LNCaP clone FGC (cell line): ENCODE measurements around the genes GNAI1, CD36 and DMTF1.

GRCh38 chr7:76403911-76404394 lies 5.5 kb downstream of the SSC4D start:
- RRBS, 2 experiments, result no CpG with 5 or more reads among the region's 5 CpGs

DNA sequence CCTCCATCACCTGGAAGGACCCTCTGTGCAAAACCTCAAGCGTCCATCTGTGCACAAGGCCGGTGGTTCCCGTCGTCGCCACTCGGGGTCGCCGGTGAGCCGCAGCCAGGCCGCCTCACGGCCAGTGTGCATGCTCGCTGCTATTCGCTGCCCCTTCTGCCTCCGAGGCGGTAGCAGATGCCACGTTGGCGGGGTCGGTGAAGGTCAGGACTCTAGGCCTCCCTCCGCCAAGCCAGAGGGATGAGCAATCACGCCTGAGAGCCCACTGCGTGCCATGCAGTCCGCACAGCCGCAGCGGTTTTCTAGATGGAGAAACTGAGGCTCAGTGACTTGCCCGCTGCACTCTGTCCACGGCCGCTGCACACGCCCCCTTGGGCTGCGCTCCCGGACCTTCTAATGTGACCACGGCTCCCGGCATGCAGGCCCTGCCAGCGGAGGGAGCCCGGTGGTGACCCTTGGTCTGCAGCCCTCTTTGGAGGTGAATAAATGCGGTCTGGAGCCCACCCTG lies 5.7 kb downstream of the UPK3B start:
- RRBS, 2 experiments, result no CpG with 5 or more reads among the region's 35 CpGs

- RRBS, 2 experiments, result no CpG with 5 or more reads among the region's 13 CpGs
Measured at GRCh38 chr7:77007989-77008601, 24.1 kb downstream of the SPDYE17 start.

DNA sequence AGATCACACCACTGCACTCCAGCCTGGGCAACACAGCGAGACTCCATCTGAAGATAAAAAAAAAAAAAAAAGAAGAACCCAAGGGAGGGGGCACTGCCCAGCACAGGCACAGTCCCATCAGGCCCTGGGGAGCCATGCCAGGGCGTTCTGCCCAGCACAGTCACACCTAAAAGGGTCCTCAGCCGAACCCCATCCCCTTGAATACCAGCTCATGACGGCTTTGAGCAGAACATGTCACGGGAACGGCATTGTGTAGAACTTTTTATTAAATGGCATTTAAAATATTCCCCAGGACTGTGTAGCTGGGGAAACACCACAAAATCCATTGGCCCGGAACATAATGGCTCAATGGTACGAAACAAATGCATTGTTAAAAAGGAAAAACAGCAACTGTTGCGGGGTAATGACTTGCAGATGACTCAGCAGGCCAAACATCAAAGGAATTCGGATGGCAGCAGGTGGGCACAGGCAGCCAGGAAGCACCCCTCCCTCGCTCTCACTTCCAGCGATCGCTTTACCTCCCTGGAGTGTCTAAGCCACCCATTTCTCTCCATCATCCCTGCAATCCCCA lies 22.1 kb downstream of the SPDYE17 start:
- RRBS, 2 experiments, result no CpG with 5 or more reads among the region's 13 CpGs

DNA sequence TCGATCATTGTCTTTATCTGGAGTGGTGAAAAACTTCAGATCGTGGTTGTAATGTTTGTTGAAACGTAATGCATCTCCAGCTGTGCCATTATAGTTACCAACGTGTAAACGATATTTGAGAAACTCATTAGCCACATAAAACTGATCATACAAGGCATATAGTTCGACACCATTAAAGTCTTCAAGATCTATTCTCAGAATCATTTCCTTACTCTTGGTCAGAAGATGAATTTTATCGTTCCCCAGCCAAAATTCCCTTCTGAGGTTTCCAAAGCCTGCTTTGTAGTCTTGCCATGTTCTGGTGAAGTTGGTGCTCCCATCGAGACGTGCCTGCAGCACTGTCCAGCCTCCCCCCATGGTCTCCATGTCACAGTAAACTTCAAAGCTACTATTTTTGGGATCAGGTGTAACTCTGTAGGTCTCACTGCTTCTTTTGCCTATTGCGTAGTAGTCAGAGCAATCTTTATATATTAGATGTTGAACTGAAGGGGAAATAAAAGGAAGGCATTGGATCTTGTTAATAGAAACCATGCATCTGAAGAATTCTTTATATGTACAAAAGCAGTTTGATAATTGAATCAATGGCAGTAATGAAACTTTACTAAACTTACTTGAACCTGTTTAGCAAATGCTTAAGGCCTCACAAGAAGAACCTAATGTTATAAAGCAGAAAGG lies 3.0 kb downstream of the FGL2 start:
- RRBS, 2 experiments, result no CpG with 5 or more reads among the region's 10 CpGs

DNA sequence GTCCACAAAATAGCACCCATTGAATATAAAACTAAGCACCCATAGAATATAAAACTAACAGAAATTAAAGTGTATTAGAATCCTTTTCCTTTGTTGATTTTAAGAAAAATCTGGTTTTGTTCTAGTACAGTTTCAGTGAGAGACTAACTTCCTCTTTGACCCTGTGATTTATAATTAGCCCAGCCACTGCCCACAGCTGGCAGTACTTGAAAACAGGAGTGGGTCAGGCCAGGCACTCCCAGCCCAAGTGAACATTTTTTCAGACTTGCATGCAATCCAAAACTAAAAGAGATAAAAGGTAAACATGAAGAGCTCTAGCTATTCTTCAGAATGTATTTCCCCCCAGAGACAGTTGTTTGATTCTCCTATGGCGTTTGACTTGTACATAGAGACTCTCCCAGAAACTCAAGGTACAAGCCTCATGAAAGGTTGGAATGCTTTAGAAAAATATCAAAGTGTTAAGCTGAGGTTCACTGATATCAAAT lies 70.1 kb upstream of the FGL2 start:
- RRBS, 2 experiments, result no CpG with 5 or more reads among the region's 1 CpG

- RRBS, 2 experiments, result no CpG with 5 or more reads among the region's 8 CpGs
Measured at GRCh38 chr7:77728316-77728834, 32.1 kb downstream of the RSBN1L start.

- RRBS, 2 experiments, result no CpG with 5 or more reads among the region's 8 CpGs
Measured at GRCh38 chr7:77797511-77797919, 719 bp downstream of the TMEM60 start.

- RRBS, 2 experiments, result no CpG with 5 or more reads among the region's 3 CpGs
Measured at GRCh38 chr7:78558650-78559091, 760.4 kb upstream of the TMEM60 start.

- RRBS, 2 experiments, result 2 to 6% methylated on average over 7 of the region's 103 CpGs
Measured at GRCh38 chr7:80134206-80135308, at the start of gene GNAI1. TSS of gene GNAI1 (plus strand) at chr7:80134831.

GRCh38 chr7:80393834-80394372 lies 118.0 kb downstream of the GNAT3 start:
- RRBS, 2 experiments, result no CpG with 5 or more reads among the region's 2 CpGs

DNA sequence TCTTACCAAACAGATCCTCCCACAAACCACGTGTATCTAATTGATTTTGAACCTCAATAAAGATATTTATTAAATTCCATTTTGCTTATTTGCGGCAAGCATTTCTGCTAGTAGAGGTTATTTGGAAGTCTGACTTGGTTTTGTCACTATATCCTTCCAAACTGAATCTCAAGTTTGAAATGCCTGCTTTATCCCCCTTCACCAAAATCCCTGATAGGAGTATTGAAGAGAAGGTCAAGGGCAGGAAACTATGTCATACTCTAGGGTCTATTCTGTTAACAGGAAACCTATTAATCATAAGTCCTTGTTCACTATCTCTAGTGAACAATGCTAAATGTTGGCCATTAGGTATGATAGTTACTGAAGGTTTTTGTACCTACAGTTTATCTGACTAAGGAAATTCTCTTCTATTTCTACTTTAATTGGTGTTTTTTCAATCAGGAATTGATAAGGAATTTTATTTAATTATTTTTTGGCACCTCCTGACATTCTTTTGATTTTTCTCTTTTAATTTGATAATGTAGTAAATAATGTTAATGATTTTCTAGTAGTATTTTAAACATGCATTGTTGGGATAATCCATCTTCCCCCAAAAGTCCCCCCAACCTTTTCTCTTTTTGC lies 11.5 kb downstream of the GNAT3 start:
- RRBS, 2 experiments, result no CpG with 5 or more reads among the region's 2 CpGs

- RRBS, 2 experiments, result no CpG with 5 or more reads among the region's 1 CpG
Measured at GRCh38 chr7:80624727-80625114, 13.7 kb upstream of the CD36 start.

DNA sequence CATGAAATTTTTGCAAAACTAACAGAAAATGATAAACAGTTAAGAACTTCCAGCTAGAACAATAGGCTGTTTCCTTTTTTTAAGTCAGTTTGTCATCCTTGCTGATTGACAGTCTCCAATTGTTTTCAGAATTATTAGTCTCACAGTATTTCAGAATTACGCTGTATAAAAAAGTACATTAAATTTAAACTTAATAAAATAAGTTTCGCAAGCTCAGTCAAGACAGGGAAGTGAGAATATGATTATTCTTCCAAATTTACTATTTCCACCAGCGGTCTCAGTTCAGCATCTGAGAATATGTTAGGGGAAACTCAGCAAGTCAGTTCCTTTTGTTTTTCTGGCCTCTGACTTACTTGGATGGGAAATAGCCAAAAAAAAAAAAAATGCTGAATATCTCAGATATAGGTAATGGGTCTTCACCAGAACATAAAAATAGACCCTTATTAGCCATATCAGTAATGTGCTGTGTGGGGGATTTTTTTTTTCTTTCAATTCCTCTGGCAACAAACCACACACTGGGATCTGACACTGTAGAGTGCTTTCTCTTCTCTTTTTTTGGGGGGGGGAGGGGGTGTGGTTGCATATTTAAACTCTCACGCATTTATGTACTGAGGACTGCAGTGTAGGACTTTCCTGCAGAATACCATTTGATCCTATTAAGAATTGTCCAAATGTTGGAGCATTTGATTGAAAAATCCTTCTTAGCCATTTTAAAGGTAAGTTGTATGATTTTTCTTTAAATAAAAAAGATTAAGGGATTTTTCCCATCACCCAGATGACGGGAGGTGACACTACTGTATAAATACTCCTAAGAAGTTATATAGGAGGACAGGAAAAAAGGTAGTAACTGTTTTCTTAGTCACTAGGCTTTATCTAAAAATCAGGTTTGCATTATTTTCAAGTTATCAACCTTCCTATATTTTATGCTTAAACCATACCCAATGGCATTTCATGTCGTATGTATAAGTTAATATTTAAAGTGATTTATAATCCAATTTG lies at the start of gene CD36:
TSS of gene CD36 (plus strand) at position 612 of the 999 bp plus-strand sequence.
- RRBS, 2 experiments, result no CpG with 5 or more reads among the region's 6 CpGs

DNA sequence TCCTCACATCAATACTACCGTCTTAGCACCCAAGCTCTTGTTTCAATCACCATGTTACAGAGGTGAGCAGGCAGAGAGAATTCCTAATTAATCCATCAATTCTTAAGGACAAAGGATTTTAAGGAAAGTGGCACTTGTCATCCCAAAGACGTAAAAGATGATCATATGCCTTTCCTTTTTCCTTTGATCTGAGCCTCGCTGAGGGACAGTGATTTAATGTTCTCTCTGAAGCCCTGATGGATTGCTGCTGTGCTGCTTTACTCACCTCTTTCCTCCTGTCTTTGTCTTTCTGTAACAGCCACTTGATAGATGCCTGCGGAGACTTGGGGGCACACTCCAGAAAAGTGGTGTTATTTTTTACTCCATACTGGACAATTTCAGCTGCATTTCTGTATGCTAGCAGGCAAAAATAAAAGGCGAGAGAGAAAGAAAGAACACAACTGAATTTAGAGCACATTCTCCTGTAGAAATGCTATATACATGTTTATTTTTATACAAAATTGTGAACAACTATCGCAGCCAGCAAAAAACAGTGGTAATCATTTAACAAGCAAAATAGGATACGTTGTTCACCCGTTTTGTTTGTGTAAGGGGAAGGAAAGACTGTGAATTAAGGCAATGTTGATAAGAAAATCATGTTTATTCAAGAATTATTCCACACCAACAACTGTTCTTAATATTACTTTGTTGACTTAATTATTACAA lies 110.3 kb downstream of the CD36 start:
- RRBS, 2 experiments, result no CpG with 5 or more reads among the region's 8 CpGs

DNA sequence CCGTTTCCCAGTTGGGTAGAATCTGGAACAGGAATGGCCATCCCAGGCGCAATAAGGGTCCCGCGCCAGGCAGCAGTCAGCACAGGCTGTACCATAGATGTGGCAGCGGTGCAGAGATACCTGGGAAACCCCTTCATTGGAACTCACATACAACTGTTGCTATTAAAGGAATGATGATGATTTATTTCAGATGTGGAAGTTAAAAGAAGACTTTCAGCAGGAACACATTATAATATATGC lies 119.8 kb downstream of the CD36 start:
- RRBS, 2 experiments, result no CpG with 5 or more reads among the region's 5 CpGs

GRCh38 chr7:84248762-84249229 lies 54.2 kb upstream of the SEMA3A start:
- RRBS, 2 experiments, result no CpG with 5 or more reads among the region's 5 CpGs

DNA sequence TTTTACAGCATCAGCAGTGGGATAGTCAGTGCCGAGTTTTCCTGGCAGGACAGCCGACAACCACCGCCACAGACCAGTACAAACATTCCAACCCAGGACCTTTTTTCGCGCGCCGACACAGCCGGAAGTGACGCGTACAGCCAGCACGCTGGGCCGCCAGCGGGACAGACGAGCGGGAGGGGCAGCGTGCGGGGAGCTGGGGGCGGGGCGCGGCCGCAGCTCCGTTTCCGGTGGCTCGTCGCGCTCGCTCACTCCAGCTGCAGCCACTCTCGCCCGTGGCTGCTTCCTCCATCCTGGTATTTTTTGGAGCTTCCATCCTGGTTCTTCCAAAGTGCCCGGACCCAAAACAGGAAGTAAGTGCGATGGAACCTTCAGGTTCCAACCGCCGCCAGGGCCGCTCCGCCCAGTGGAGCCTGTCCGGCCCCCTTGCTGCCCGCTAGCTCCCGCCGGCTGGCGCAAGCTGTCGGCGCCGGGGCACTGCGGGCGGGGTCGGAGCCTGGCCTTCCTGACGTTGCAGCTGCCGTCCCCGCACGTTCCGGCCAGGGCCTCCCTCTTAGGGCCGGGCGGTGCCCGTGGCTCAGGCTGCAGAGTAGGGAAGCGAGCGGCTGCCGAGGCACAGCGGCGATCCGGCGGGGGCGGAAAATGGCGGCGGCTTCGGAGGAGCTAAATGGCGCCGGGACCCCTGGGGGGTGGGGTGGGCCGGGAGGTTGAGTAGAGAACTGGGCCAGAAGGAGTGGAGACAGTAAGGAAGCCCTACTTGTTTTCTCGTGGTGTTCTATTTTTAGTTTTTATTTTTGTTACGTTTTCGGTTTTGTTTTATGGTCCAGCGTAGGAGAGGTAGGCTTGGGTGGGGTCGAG lies at the start of gene DMTF1:
TSS of gene DMTF1 (plus strand) at position 251 of the 858 bp plus-strand sequence.
- RRBS, 2 experiments, result 1% methylated on average over 46 of the region's 73 CpGs

DNA sequence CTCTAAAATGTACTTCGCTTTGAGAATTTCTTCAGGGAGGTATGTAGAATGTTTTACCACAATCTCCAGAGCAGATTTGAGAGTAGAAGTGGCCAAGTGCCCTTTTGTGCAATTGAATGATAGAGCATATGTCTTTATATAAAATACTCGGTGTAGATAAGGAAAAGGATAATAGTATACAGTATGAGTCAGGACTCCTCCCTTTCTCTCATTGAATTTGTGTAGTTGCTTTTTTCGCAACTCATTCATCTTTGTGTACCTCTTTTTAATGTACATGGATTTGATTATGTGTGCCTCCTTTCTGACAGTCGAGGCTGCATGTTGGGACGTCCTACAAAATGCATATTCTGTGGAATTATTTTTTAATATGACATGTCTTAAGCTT lies 1.1 kb downstream of the DMTF1 start:
- RRBS, 2 experiments, result no CpG with 5 or more reads among the region's 5 CpGs

DNA sequence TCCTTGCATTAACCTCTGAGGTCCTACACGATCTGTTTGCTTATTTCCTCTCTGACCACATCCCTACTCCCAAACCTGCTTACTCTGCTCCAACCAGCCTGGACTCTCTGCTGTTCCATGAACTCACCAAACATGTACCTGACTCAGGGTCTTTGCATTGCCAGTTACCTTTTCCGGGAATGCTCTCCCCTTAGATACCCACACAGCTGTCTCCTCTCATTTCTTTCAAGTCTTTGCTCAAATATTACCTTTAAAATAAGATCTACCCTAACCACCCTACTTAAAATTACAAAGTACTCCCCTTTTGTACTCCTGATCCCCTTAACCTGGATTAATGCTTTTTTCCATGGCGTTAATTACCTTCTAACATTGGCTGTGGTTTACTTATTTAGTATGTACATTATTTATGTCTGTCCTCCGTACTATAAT lies 2.2 kb downstream of the ABCB4 start:
- RRBS, 2 experiments, result no CpG with 5 or more reads among the region's 4 CpGs